SK-N-SH (cell line): ENCODE data around the genes FAM184A and FABP7.

DNA sequence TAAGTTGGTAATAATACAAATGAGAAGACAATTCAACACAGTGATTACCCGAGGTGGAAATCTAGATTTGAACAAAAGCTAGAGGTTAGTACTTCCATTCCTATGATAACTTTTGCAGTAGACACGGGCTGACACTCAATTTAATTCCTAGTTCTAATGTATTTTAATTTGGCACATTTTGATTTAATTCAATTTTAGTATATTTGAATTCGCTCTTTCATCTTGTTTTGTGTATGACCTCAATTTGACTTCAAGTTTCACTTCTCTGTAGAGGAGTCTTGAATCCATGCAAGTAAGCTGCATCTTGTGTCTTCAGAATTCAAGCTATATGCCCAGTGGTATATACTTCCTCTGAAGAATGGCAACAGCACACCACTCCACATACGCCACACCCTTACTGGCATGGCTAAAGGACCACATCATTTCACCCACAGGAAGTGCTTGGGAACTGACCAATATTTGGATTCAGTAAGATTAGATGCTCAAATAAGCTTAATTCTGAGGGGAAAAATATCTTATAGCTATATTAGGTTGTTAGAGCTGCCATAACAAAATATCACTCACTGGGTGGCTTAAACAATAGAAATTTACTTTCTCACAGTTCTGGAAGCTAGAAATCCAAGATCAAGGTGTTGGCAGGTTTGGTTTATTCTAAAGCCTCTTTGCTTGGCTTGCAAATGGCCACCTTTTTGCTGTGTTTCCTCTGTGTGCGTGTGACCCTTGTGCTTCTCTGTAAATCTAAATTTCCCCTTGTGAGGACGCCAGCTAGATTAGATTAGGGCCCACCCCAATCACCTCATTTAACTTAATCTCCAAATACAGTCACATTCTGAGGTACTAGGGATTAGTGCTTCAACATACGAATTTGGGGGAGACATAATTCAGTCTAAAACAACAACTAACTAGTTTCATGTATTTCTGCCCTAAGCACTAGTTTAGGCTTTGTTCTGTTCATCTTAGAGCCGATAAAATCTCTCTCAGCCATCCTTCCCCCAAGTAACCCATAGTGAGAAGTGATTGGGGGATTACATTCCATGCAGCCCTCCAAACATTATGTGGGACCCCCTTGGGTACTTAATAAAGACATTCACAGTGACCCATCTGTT, 2.7 kb upstream of the ASF1A start:
- RRBS = no CpG with 5 or more reads among the region's 8 CpGs
CAGE:
- cytosol, long polyA plus RNA = no peak
- long polyA plus RNA = no peak
- nucleus, long polyA plus RNA = no peak

DNA sequence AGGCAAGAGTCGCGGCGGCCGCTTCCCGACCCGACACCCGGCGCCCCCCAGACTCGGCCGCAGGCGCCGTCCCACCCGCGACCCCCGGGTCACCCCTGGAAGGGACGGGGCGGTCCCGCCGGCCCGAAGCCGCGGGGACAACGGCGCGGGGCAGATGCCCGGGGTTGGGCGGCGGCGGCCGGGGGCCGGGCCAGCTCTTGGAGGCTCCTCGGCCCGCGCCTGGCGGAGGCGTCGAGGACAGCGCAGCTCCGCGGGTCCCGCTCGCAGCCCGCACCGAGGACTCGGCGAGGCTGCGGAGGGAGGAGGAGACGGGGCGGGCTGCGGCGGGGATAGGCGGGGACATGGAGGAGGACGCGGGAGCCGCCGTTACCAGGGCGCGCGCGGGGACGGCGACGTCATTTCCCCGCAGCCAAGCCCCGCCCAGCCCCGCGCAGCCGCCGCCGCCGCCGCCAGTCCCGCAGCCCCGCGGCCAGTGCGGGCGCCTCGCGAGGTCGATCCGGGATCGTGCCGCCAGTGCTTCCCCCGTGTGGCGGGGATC, at the start of gene FAM184A:
FAM184A (minus strand) TSS at position 292 of the 538 bp plus-strand sequence.
- RRBS = 2% methylated on average over 23 of the region's 85 CpGs
CAGE:
- cytosol, long polyA plus RNA = no peak
- long polyA plus RNA = no peak
- nucleus, long polyA plus RNA = no peak

DNA sequence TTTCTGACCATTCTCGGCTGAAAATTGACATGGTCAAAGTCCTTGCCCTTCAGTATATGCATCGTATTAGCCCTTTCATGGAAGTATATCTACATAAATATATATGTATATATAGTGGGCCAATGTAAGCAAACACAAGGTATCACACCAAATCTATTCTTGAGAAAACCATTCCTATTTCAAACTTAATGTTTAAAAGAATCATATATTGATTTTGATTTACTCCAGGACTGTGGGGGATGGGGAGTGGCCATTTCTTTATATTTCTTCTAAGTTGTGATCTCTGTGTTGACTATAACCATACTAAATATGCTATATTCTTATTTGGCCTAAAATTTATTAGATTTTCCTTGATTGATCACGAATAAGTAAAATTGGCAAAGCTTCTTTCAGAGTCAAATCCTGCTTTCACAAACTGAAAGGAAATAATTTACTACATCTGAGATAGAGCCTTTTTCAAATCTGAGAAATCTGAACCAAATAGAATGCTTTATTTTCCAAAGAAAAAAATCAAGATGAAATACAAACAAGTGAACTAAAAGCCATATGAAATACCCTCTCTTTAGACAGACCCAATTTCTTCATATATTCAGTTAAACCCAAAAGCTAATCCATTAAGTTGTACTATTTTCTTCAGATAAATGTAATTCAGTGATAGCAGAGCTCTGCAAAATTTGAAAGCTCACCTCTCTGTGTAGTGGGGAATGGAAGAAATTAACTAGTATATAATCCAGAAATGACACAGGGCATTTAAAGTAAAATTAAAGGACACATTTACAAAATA, 100.1 kb upstream of the FAM184A start:
- RRBS = no CpG with 5 or more reads among the region's 3 CpGs
CAGE:
- cytosol, long polyA plus RNA = no peak
- long polyA plus RNA = no peak
- nucleus, long polyA plus RNA = no peak

DNA sequence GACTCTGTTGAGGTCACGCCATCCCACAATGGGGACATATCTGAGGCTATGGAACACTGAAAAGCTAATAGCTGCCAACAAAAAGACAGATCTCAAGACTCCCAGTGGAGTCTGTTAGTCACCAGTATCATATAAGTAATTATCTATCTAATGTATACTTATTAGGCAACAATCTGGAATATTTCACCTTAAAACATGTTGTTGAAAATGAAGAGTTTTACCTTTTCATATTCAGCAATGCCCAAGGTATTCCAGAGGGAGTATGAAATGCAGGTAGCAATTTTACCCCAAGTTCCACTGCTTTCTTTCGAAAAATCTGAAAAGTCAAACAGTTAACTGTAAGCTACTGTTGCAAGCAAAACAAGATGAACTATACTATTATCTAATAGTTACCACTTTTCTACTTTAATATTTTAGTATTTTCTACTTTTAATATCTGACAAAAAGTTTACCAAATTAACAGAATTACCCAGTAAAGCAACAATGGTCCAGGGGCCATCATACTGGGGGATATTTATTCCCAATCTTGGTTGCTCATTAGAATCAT, 101.4 kb downstream of the MAN1A1 start:
- RRBS = no CpG with 5 or more reads among the region's 2 CpGs
CAGE:
- cytosol, long polyA plus RNA = no peak
- long polyA plus RNA = no peak
- nucleus, long polyA plus RNA = no peak

DNA sequence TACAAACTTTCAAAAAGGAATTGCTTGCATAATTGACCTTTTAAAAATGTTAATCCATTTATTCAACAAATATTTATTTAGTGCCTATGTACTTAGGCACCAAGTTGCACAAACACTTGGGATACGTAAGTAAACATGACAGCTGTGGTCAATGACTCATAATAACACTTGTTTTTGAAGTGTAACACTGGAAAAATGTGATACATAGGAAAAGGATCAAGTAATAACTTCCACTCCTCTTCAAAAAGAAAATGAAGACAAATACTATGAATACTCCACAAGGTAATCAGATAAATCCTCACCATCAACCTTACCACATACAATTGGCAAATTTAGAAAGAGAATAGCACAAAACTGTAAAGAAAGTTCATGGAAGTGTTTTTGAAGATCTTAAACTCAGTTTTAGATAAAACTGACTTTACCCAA, 88.2 kb downstream of the MAN1A1 start:
- RRBS = no CpG with 5 or more reads among the region's 1 CpG
CAGE:
- cytosol, long polyA plus RNA = no peak
- long polyA plus RNA = no peak
- nucleus, long polyA plus RNA = no peak

DNA sequence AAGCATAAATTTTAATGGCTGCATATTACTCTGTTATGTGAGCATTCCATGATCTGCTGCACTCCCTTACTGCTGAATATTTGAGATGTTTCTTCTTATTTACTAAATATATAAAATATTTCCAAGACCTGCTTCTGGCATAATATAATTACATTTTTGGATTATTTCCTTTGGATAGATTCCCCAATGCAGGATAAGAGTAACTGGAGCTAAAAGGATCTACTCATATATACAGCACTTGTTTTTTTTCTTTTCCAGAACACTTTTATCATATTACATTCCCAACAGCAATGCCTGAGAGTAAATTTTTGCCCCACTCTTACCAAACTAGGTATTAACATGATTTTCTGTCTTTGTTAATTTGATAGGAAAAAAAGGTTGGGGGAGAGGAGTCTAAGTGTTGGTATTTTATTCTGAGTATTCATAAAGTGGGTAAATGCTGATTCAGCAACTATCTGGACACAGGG, 76.1 kb downstream of the MAN1A1 start:
CAGE:
- cytosol, long polyA plus RNA = no peak
- long polyA plus RNA = no peak
- nucleus, long polyA plus RNA = no peak

- RRBS = no CpG with 5 or more reads among the region's 1 CpG
CAGE:
- cytosol, long polyA plus RNA = no peak
- long polyA plus RNA = no peak
- nucleus, long polyA plus RNA = start-site peak on the minus strand at chr6:119289001-119289017, 5 and 18 reads in 2 replicates
Measured at GRCh38 chr6:119288612-119289386, 60.8 kb downstream of the MAN1A1 start.

- RRBS = no CpG with 5 or more reads among the region's 2 CpGs
CAGE:
- cytosol, long polyA plus RNA = no peak
- long polyA plus RNA = no peak
- nucleus, long polyA plus RNA = no peak
Measured at GRCh38 chr6:119329776-119330433, 19.7 kb downstream of the MAN1A1 start.

GRCh38 chr6:119334740-119335443, 14.7 kb downstream of the MAN1A1 start:
- RRBS = no CpG with 5 or more reads among the region's 2 CpGs
CAGE:
- cytosol, long polyA plus RNA = no peak
- long polyA plus RNA = no peak
- nucleus, long polyA plus RNA = no peak

DNA sequence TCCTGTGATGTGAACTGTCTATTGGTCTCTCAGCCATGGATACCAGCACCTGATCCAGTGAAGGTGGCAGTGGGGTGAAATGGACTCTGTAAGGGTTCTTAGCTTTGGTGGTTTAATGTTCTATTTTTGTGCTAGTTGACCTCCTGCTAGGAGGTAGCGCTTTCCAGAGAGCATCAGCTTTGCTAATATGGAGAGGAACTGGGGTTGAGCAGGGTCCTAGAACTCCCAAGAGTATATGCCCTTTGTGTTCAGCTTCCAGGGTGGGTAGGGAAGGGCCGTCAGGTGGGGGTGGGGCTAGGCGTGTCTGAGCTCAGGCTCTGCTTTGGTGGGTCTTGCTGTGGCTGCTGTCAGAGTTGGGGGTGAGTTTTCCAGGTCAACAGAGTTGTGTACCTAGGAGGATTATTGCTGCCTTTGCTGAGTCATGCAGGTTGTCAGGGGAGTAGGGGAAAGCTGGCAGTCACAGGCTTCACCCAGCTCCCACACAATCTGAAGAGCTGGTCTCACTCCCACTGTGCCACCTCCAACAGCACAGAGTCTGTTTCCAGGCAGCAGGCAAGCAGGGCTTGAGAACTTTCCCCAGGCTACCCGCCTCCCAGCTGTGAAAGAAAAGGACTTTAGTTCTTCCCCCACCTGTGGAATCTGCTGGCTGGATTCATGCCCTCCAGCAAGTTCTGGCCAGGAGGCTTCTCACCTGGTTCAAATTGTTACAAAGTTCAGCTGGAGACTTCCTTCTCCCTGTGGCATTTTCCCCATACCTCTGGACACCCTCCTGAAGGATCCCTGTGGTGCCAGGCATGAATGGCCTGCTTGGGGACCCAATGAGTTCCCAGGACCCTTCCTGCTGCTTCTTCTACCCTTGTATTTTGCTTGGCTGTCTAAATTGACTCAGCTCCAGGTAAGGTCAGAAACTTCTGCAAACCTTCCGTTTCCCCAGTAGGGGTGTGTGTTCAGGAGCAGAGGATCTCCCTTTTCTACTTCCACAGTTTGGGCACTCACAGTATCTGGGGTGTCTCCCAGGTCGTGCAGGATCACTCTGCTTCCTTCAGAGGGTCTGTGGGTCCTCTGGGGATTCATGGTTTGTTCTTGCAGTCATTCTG, 377.9 kb upstream of the MAN1A1 start:
- RRBS = no CpG with 5 or more reads among the region's 6 CpGs
CAGE:
- cytosol, long polyA plus RNA = no peak
- long polyA plus RNA = no peak
- nucleus, long polyA plus RNA = no peak

- RRBS = no CpG with 5 or more reads among the region's 3 CpGs
CAGE:
- cytosol, long polyA plus RNA = no peak
- long polyA plus RNA = no peak
- nucleus, long polyA plus RNA = no peak
Measured at GRCh38 chr6:120226720-120227189, 877.2 kb upstream of the MAN1A1 start.

DNA sequence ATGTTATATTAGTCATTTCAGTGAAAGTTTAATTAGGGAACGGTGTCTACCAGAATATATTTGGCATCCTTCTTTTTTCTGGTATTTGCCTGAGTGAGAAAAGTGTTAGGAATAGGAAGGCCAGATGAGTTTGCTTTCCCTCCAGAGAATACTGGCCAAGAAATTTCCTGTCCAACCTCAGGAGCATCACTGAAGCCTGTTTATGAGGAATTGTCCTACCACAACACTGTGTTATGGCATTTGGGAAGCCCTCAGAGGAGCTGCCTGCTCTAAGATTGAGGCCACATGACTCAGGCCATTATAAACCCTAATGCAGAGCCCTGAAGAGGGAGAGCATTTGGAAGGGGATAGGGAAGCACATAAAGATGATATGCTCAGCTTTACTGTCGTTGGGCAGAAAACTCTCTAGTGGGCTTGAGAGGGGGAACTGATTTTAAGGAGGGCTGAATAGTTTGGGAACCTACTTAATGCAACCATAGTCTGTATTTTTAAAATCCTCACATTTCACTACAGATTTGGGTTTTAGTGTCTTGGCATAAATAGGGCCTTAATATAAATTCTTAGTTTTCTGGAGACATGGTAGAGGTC, 996 bp upstream of the GJA1 start:
- RRBS = no CpG with 5 or more reads among the region's 2 CpGs
CAGE:
- cytosol, long polyA plus RNA = no peak
- long polyA plus RNA = no peak
- nucleus, long polyA plus RNA = no peak

- RRBS = no CpG with 5 or more reads among the region's 22 CpGs
CAGE:
- cytosol, long polyA plus RNA = no peak
- long polyA plus RNA = no peak
- nucleus, long polyA plus RNA = no peak
Measured at GRCh38 chr6:121436027-121436925, 830 bp downstream of the GJA1 start.

DNA sequence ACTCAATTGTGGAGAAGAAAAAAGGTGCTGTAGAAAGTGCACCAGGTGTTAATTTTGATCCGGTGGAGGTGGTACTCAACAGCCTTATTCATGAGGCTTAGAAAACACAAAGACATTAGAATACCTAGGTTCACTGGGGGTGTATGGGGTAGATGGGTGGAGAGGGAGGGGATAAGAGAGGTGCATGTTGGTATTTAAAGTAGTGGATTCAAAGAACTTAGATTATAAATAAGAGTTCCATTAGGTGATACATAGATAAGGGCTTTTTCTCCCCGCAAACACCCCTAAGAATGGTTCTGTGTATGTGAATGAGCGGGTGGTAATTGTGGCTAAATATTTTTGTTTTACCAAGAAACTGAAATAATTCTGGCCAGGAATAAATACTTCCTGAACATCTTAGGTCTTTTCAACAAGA, 12.6 kb downstream of the GJA1 start:
- RRBS = no CpG with 5 or more reads among the region's 3 CpGs
CAGE:
- cytosol, long polyA plus RNA = no peak
- long polyA plus RNA = no peak
- nucleus, long polyA plus RNA = no peak

DNA sequence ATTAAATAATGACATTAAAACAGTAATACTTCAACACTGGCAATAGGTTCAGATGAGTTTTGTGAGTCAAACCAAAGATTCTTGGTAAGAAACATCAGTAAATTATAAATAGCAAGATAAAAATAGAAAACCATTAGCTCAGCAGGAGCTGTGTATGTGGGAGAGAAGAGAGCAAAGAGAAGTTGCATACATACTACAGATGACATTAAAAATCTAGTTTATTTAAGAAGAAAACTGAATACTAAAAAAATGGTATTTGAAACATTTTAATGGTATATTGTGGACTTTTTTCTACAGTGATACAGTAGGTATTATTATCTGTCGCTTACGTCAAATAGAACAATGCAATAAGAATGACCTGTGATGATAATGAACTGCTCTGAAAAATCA, 149.2 kb downstream of the GJA1 start:
- RRBS = no CpG with 5 or more reads among the region's 2 CpGs
CAGE:
- cytosol, long polyA plus RNA = no peak
- long polyA plus RNA = no peak
- nucleus, long polyA plus RNA = no peak

GRCh38 chr6:121851023-121851455, 415.6 kb downstream of the GJA1 start:
- RRBS = no CpG with 5 or more reads among the region's 2 CpGs
CAGE:
- cytosol, long polyA plus RNA = no peak
- long polyA plus RNA = no peak
- nucleus, long polyA plus RNA = no peak

DNA sequence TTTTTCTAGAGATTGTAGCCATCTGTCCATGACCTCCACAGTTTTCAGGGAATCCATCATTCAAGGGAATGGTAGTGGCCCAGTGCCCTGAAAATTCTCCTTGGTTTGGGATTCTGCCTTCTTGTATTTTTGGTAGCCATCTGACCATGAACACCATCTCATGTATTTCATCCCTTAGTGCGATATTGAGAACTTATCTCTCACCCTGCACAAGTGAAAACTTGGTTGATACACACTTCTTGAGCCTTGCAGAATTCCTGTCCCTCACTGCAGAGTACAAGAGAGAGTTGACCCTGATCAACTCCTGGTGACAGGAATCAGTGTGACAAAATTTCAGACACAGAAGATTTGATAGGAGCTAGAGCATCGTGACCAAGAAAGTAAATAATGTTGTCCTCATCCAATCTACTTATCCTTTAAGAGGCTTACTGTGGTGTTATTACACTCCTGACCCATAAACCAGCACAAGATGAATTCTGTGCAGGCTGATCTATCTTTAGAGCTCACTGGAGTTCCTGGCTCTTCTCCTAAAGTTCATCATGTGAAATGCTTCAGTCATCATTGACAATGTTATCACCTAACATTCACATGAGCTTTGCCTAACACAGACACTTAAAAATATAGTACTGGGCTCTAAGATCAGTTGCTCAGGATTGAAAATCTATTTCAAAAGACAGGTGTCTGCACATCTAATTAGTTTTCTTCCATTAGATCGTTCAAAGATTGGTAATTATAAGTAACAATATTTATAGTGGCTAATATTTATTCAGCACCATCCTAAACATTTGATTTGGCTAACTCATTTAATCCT, 271.1 kb upstream of the HSF2 start:
- RRBS = no CpG with 5 or more reads among the region's 3 CpGs
CAGE:
- cytosol, long polyA plus RNA = no peak
- long polyA plus RNA = no peak
- nucleus, long polyA plus RNA = no peak

GRCh38 chr6:122211418-122212014, 187.9 kb upstream of the HSF2 start:
- RRBS = no CpG with 5 or more reads among the region's 4 CpGs
CAGE:
- cytosol, long polyA plus RNA = no peak
- long polyA plus RNA = no peak
- nucleus, long polyA plus RNA = no peak

GRCh38 chr6:122779331-122780135, at the start of gene FABP7:
Gene FABP7 (plus strand): TSS chr6:122779716.
- RRBS = no CpG with 5 or more reads among the region's 11 CpGs
CAGE:
- cytosol, long polyA plus RNA = no peak
- long polyA plus RNA = no peak
- nucleus, long polyA plus RNA = no peak

- RRBS = no CpG with 5 or more reads among the region's 4 CpGs
CAGE:
- cytosol, long polyA plus RNA = no peak
- long polyA plus RNA = no peak
- nucleus, long polyA plus RNA = no peak
Measured at GRCh38 chr6:123684931-123685514, 48.3 kb upstream of the TRDN start.